ENCODE measurements around a stretch of chr1.

DNA sequence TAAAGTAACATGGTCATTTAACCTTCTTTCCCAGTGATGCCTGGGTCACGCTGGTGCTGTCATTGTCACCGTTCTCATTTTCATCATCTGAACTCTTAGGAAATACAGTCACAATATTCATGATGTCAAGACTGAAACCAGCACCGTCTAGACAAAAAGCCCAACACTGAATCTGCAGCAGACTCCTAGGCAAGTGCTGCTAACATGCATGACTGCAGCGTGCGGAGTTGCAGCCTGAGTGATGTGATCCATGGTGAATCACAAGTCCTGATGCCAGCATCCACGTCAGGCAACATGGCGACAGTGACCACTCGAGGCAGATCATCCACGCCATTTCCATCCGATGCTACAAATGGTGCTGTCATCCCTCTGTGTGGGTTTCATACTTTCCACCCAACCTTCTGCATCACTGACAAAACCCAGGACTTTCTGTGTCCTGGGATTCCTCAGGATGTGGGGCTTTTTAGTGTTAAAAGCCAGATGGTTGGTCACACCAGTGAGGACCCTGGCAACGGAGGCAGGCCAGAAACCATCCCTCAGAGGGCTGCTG, 37.7 kb downstream of the MRPL37 start:
- PRO-cap = no peak

DNA sequence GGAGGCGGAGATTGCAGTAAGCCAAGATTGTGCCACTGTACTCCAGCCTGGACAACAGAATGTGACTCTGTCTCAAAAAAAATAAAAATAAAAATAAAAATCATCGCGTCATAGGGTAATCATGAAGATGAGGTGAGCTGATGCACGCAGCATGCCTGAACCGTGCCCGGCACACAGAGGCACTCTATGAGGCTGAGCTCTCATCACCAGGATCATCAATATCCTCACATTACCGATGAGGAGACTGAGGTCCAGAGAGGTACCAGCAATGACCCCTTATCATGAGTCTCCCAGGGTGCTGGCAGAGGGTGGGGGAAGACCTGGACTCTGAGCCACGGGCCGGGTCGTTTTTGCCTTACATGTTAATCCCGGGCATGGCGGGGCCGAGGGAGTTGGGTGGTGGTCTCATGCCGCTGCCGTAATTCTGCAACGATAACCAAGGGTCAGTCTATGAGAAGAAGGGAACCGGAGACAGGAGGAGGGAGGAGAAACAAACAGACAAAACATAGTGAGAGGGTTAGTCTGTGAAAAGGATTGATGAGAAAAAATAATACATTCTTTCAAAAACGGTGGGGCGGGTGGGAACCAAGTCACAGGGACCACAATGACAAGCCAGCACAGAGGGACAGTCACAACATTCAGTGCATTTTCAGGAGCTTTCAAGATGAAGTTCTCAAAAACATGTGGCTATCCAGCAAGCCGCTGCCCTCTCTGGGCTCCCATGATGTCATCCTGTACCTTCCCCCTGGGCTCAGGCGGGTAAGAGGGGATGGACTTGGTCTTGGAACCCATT, 43.1 kb downstream of the MRPL37 start:
- PRO-cap = no peak

GRCh38 chr1:54253444-54254211, 53.7 kb downstream of the MRPL37 start:
- PRO-cap = no peak

DNA sequence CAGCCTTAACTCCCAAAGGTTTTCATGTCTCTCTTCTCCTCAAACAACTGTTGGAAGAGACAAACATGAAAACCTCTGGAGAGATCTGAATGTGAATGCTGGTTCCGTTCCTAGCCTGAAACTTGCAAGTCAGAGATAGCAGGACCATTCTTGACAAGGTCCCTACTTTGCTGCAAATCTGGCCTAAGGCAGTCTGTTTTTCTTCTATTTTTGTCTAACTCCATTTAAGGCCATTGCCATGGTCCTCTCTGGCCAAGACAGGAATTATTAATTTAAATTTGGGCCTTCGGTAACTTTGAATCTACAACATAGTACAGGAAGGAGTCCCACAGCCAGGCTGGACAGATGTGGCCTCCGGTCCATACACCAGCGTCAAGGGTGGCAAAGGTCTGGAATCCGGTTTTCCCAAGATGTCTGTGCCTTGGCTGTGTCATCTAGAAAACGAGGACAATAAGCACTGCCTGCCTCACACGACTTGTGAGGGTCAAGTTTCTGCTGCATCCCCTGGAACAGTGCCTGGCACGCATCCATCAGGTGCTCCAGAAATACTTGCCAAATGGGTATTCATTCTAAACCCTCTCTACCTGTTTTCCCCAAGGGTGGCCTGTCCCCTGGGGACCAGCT, 96.3 kb downstream of the MRPL37 start:
- PRO-cap = no peak

DNA sequence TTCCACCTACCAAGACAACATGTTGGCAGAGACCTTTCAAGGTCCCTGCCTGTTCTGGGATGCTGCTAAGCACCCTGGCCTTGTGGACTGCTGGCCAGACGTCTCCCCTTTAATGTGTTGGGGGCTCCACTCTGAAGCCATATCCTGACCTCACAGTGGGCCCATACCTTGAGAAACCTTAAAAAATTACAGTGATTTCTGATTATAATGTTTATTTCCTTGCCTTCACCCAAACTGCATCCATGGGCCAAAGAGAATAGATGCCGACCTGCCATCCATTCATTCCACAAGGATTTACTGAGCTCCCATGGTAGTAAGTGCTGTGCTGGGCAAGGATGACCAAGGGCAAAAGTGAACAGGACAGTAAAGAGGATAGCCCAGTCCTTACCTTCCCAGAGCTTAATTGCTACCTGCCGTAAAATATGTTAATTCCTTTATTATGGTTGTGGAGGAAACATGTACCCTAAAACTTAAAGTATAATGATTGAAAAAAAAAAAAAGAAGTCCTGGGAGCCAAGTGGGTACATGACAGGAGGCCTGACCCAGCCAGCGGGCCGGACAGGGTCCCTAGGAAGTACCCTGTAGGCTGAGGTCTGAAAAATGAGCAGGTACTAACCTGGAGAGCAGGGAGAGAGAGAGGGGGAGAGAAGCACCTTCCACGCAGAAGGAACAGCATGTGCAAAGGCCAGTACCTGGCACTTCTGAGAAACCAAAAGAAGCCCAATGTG, 141.4 kb downstream of the MRPL37 start:
- PRO-cap = no peak

GRCh38 chr1:54403806-54404319, 144.2 kb upstream of the ACOT11 start:
- PRO-cap = no peak

- PRO-cap = no peak
Observed at GRCh38 chr1:54479471-54479688, 68.6 kb upstream of the ACOT11 start.

DNA sequence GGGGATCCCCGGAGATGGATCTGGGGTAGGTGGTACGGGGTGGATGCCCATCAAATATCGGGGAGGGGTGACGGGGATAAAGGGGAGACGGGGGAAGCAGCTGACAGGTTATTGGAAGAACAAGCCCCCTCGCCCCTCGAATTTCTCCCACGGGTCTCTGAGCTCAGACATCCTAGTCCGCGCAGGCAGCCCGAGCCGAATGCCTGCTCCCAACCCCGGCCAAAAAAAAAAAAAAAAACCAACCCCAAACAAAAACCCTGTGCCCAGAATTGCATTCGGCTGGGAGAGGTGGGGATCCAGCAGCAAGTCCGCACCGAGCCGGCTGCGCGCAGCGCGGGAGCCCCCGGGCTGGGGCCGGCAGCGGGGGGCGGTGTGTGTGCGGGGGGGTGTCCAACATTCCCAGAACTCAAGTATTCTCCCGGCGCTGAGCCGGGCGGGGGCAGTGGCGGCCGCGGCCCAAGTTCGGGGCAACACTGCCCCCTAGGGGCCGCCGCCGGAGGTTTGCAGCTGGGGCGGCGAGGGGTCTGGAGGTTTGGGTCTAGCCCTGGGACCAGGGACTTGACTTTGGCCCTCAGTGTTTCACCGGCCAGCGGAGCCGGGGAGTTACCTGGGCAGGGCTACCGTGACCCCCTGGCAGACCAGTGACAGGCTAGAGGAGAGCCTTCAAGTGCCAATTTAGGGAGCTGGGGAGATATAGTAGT, 58.8 kb upstream of the ACOT11 start:
- PRO-cap = unidirectional peak, minus-strand start at position 201 of the sequence; unidirectional peak, minus-strand start at position 335 of the sequence; unidirectional peak, minus-strand start at position 408 of the sequence

- PRO-cap = no peak
Observed at GRCh38 chr1:54490267-54490805, 57.7 kb upstream of the ACOT11 start.

DNA sequence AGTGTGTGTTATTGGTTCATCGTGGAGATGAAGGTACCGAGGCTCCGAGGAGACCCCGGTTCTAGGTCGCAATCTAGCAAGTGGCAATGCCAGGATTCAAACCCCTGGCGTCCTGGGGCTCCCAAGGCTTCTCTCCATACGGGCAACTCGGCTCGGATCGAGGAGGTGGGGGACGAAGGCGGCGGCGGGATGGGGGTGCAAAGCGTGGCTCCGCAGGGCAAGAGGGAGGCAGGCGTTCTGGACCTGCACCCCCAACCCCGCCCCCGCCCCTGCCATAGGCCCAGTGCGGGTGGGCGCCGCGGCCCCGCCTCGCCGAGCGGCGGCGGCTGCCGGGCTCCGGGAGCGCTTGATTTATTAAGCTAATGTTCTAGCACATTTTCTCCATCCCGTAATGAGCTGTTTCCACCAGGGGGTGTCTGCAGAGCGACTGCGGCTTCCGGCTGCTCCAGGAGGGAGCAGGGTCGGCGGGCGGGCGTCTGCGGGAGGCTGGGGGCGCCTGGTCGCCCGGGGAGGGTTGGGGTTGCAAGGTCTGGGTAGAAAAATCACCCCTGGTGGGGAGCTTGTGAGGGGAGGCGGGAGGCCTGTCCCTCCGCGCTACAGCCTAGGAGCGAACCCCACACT, 48.7 kb upstream of the ACOT11 start:
- PRO-cap = no peak

DNA sequence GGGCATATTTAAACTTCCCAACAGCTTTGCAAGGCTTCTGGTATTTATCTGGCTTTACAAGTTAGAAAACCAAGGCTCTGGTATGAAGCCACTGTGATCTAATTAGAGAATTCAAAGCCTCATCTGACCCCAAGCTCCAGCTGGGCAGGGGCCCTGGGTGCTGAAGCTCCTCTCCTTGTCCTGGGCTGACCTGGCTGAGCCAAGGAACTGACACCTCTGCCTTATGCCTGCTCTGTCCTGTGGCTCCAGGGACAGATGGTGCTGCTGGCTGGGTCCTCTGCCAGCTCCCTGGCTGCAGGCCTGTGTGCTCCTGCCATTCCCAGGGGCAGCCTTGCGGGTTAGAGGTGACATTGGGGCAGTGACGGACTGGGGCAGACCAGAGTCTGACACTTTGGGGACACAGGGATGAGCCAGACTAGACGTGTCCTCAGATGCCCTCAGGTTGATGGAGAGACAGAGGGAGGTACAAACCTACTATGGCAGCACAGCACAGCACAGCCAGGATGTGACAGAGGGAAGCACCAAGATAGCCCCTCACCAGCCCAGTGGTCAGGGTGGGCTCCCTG, 11.8 kb downstream of the ACOT11 start:
- PRO-cap = no peak

DNA sequence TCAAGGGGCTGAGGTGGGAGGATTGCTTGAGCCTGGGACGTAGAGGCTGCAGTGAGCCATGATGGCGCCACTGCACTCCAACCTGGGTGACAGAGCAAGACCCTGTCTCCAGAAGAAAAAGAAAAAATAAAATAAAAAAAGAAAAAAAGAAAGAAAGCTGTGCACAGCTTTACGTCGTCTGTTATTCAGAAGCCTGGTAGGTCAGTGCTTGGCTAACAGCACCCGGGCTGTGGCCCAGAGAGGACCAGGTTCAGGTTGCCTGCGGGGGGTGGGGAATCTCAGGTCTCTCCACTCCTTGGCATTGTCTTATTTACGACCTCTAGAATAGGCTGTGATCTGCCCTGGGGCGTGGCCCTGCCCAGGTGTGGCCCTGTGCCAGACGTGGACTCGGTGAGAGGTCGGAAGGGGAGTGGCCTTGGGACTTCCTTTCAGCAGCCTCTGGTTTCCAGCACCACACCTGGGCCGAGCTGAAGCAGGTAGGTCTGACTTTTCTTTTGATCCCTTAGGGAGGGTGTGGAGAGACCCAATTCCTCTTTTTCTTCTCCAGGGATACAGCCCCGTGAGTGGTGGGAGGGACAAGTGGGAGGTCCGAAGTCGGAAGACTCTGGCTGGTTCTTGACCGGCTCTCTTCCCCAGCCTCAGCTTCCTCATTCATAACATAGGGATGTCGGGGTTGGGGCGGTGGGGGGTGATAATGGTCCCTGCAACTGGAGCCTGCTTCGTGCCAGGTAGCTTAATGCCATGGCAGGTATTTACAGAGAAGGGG, 16.3 kb downstream of the ACOT11 start:
- PRO-cap = bidirectional peak, plus-strand start at position 454 of the sequence, minus-strand start at position 187 of the sequence

- PRO-cap = no peak
Observed at GRCh38 chr1:54849529-54850420, 37.2 kb downstream of the DHCR24 start.

- PRO-cap = no peak
Observed at GRCh38 chr1:54850421-54851024, 36.5 kb downstream of the DHCR24 start.

GRCh38 chr1:54945557-54945869, 34.9 kb upstream of the TMEM61 start:
- PRO-cap = bidirectional peak, plus-strand start at chr1:54945797, minus-strand start at chr1:54945619

- PRO-cap = no peak
Observed at GRCh38 chr1:55072215-55072635, 32.9 kb downstream of the PCSK9 start.

GRCh38 chr1:56390147-56390509, 189.2 kb downstream of the PLPP3 start:
- PRO-cap = no peak

- PRO-cap = no peak
Observed at GRCh38 chr1:56436870-56437242, 142.5 kb downstream of the PLPP3 start.

- PRO-cap = no peak
Observed at GRCh38 chr1:56452848-56453929, 126.2 kb downstream of the PLPP3 start.

DNA sequence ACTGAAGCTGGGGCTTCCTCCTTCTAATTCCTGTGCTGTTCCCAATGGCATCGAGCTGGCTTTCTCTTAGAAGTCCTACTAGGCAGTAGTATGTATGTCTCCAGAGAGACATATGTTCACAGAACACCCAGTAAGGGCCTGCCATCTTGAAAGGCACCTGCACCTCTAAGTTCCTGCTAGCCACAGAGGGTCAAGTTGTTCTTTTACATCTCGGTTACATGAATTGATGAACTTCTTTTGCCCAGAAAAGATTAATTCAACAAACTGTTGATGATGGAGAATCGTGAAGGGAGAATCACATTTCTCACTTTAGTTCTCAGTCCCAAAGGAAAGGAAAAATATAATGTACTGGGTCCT, 50.1 kb downstream of the PLPP3 start:
- PRO-cap = no peak

Data from jejunum (tissue), 1 donor.